Placental epithelial cell (primary cell): ENCODE measurements around a stretch of chr10.

GRCh38 chr10:13614440-13615195 is 27.9 kb downstream of the PRPF18 start:
- CAGE, long polyA plus RNA = no peak

- CAGE, long polyA plus RNA = no peak
Observed at GRCh38 chr10:13632298-13632803, 45.6 kb downstream of the PRPF18 start.

- CAGE, long polyA plus RNA = no peak
Observed at GRCh38 chr10:13646069-13646931, 59.5 kb downstream of the PRPF18 start.

DNA sequence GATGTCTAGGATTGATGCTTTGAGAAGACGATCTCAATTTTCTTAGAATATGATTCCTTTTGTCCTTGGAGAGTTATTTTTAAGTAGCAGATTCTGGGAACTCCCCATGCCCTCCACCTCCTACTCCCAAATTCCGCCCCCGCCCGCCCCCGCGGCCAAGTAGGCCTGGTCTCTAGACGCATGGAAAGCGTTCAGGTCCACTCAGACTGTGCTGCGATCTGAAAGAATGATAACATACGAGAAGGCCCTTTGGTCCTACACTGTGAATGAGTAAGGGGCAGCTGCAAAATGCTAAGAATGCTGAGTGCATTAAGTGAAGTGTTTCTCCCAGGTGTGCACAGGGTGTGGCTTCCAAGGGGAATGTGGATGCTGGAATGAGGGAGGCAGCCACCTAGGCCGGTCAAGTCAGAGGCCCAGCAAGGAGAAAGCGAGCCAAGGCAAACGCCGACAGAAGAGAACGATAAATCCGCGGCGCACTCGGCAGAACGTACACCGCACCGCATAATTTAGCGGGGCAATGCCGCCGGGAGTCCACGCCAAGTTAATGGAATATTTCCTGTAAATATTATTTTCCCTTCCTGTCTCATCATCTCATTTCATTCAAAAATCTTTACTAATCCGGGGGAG is 142.3 kb downstream of the PRPF18 start:
- CAGE, long polyA plus RNA = no peak

DNA sequence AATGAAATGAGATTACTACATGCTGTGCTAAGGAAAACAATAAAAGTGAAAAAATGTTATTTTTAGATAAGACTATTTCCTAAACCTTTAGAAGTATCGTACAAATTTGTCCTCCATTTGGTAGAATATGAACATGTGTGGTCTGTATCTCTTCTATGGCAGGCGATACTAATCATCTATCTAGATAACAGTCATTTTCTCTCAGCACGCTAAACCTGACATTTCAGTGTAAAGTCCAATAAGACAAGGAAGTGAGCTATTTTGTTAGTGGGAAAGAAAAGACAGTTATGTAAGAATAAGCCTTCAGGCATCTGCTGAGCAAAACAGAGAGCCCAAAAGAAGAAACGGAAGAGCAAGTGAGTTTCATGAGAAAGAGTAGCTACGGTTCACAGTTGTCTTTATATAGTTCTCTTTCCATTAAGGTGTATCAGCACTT is 170.6 kb downstream of the PRPF18 start:
- CAGE, long polyA plus RNA = no peak

DNA sequence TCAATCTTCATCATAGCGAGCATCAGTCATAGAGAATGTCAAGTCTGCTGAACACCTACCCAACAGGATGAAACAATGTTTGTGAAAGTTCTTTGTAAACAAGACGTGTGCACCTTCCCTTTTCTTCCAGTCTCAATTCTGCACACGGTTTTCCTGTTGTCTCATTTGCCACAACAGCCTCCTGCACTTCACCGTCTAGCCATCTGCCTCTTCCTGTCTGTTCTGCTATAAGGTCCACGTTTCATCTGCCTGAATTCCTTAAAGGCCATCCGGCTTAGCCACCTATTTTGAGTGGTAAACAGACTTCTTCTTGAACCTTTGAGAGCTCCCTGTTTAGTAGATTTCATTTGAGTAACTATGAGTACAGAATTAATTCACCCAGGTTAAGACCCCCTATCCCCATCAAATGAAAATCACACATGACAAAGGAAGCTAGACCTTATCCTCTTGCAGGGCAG is 314.4 kb downstream of the FRMD4A start:
- CAGE, long polyA plus RNA = no peak

- CAGE, long polyA plus RNA = no peak
Observed at GRCh38 chr10:14405263-14405687, 74.6 kb upstream of the FRMD4A start.

- CAGE, long polyA plus RNA = no peak
Observed at GRCh38 chr10:14519790-14520340, 189.1 kb upstream of the FRMD4A start.

- CAGE, long polyA plus RNA = no peak
Observed at GRCh38 chr10:14521724-14522086, 191.0 kb upstream of the FRMD4A start.

DNA sequence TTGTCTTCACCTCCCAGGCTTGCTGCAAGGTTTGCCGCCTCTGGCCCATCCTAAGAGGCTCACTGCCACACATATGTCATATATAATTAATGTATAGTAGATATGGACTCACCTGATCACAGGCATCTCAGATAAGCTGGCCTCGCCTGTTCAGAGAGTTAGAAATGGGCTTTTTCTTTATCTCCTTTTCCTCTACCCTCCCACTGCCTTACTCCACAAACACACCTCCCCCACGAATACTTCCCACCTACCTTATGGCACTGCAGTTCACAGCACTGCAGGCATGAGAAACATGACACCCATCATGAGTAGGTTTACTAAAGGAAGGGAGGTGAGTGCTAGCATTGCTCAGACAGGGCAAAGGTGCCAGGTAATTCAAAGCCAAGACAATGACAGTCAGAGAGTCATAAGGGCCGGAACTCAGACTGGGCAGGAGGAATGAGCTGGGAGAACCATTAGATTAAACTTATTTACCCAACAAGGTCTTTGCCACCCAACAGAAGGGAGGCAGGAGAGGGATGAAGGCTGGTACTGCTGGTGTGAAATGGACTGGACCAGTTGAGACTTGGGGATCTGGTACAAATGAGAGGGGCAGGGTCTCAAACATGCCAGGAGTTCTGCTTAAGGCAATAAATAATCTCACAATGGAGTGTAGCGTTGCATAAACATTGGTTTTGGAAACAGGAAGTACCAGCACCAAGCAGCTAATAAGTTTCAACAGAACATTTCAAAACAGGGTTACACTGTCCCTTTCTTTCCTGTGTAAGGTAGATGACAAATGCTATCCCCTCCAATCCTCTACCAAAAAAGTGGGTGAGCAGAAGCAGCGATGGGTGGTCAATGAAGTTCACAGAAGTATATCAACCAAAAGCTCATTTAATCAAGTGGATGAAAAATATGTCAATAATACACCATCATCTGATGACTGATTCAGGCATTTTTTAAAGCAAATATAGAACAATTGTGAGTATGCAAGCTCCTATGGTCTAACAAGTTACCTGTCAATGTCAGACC is 220.4 kb downstream of the FAM107B start:
- CAGE, long polyA plus RNA = no peak

DNA sequence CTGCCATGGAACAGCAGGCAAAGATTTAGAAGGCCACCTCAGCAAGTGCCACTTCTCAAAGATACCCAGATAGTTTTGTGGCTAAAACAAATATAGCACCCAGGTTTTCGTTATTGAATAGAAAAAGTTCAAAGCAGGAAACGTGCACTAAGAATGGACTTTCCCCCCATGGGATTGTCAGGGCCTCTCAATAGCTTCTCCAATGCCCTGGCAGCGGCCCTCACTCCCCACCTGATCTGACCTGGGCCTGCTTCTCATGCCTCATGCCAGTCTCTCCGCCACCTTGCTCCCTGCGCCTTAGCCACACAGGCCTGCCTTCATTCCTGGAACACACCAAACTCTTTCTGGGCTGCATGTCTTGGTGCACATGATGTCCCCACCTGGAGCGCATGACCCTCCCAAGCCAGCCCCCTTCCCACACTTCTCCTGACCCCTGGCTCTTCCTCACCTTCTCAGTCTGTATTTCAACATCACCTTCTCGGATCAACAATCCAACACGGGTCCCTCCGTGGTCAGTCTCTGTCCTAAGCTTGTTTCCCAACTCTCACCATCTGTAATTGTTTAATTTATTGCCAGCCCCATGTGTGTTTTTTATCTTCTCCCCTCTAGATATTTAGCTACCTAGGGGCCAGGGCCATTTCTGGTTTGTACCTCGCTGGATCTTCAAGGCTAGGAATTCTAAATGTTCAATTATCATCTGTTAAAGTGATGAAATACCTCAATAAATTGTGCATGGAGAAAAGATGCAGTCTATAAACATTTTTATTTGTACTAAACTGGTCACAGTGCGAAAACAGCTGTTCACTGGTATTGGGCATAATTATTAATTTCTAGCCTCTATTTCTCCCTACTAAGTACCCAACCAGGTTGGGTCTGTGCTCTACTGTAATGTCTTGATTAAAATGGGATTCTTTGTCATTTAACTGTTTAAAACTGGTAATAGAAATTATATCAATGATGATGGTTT is 217.8 kb downstream of the FAM107B start:
- CAGE, long polyA plus RNA = no peak

DNA sequence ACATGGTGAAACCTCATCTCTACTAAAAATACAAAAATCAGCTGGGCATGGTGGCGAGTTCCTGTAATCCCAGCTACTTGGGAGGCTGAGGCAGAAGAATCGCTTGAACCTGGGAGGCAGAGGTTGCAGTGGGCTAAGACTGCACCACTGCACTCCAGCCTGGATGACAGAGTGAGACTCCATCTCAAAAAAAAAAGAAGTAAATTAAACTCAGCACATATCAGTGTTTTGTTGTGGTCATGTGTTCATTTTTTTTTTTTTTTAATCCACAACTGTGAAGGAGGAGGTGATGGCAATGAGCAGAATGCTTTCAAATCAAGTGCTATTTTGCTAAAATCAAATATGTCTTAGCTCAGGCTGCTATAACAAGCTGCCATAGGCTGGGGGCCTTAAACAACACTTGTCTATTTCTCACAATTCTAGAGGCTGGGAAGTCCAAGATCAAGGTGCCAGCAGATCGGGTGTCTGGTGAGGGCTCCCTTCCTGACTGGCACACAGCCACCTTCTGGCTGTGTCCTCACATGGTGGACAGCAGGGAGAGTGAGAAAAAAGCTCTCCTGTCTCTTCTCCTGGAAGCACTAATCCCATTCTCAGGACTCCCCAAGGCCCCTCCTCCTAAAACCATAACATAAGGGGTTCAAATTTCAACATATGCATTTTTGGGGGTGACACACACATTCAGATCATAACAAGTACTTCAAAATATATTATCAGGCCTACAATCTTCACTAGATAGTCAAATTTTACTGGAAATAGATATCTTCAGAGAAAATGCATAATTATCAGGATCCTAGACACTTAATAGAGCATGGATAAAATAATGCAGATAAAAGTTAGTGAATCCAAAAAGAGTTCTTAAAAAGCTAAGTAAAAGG is 203.8 kb downstream of the FAM107B start:
- CAGE, long polyA plus RNA = no peak

DNA sequence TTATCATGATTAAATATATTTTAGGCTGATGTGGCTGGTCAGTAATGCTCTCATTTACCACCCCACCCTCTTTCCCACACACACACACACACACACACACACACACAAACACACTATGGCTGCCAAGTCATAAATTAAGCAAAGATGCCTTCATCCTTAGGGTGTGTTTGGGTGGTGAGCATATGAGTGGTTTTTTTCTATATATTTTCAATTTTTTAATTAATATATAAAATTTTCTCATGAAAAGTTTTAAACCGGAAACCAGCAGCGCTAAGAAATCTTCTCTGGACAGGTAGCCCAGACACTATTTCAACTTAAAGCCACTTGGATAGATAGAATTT is 171.8 kb downstream of the FAM107B start:
- CAGE, long polyA plus RNA = no peak

- CAGE, long polyA plus RNA = no peak
Observed at GRCh38 chr10:14617714-14618002, 157.0 kb downstream of the FAM107B start.

- CAGE, long polyA plus RNA = no peak
Observed at GRCh38 chr10:14750726-14751903, 23.6 kb downstream of the FAM107B start.

- CAGE, long polyA plus RNA = no peak
Observed at GRCh38 chr10:14773784-14774625, 692 bp downstream of the FAM107B start.

DNA sequence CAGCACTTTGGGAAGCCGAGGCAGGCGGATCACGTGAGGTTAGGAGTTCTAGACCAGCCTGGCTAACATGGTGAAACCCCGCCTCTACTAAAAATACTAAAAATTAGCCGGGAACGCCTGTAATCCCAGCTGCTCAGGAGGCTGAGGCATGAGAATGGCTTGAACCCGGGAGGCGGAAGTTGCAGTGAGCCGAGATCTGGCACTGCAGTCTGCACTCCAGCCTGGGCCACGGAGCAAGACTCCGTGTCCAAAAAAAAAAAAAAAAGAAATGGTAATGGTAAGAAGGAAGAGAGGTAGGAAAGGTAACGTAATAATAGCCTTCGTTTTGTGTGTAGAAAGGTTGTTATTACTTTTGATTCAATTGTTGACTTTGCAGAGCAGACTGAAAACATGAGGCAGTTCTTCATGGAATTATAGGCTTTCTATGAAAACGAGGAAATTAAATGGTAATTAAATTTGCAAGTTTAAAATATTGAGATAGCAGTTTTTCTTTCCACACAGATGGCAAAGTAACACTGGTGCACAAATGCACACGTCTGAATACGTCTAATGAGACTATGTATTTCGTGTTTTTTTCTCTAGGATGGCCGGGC is 1.3 kb downstream of the HSPA14 start:
- CAGE, long polyA plus RNA = no peak

- CAGE, long polyA plus RNA = no peak
Observed at GRCh38 chr10:15136195-15136586, 32.3 kb downstream of the NMT2 start.

GRCh38 chr10:15231300-15231770 is 62.8 kb upstream of the NMT2 start:
- CAGE, long polyA plus RNA = no peak

GRCh38 chr10:15238506-15238994 is 70.1 kb upstream of the NMT2 start:
- CAGE, long polyA plus RNA = no peak